ENCODE data around the genes WEE2, LLCFC1, OR2A5 and ARHGEF5.

DNA sequence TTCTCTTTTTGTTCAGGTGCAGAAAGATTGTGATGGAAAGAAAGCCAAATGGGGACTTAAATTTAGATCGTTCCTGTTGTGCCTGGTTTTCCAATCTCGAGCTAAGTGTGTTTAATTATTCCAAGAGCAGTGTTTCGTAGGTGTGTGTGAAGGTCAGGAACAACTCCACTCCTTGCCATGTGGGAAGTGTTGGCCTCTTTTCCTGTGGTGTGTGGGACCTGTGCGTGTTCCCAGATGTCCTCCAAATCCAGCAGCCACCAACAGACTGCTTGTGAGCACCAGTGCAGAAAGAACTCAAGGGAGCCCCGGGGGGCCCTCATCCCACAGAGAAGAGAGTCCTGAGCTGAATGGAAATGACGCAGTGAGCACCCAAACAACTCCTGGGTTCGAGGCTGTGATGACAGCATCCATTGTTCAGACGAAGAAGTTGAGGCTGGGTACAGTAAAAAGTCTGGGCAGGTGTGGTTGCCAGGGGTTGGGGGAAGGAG, 227.7 kb downstream of the TMEM178B start:
- PRO-cap, 2 experiments: no peak in any of the 2 experiments

DNA sequence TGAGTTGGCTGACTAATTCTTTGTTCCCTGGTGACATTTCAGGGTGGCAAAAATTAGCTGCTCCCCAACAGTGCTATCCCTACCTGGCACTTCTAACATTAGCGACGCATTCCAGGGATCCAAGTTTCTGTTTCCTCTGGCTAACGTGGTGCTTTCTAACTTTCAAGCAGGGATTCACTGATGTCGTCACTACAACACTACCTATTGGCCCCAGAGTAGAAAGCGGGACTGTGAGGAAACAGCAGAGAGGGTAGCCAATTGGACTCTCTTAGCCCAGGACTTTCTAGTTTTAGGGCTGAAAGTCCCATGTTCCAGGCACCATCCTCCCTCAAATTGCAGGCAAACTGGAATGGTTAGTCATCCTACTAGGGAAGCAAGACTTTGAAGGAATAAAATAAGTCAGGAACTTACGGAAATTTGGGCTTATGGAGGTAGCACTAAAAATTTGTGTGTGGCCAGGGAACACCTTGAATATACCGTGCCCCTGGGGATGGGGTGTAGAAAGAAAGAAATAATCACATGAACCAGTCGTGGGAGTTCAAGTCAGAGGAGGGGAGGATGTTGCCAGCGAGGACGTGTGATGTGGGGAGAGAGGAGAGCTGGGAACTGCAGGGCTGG, 89.2 kb upstream of the AGK start:
- PRO-cap, 2 experiments: no peak in any of the 2 experiments

GRCh38 chr7:141701446-141702014, 436 bp downstream of the DENND11 start:
- PRO-cap, 2 experiments: peak in 1 of 2 experiments; most common plus-strand start chr7:141701604 (in 1)

DNA sequence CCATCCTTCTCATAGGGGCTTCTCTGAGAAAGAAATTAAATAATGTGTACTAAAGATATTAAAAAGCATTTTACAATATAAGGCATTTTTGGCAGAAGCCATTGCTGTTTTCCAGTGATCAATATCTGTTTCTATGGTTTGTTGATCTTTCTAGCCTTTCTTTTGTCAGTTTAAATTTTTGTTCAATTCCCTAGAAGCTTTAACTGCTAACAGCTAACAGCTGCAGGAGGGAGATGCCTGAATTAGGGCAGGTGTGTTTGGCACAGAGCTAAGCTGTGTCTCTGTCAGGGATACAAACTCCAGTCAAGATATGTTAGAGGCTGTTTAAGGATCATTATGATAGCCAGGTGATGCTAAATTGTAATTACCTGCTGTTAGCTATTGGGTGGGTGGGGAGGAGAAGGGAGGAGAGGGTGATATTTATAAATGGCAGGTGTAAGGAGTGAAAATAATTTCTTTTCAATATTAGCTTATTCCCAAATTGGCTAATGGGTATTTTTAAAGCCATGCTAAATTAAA, at the start of gene WEE2:
WEE2 (plus strand) TSS at position 451 of the 519 bp plus-strand sequence.
- PRO-cap, 2 experiments: no peak in any of the 2 experiments

DNA sequence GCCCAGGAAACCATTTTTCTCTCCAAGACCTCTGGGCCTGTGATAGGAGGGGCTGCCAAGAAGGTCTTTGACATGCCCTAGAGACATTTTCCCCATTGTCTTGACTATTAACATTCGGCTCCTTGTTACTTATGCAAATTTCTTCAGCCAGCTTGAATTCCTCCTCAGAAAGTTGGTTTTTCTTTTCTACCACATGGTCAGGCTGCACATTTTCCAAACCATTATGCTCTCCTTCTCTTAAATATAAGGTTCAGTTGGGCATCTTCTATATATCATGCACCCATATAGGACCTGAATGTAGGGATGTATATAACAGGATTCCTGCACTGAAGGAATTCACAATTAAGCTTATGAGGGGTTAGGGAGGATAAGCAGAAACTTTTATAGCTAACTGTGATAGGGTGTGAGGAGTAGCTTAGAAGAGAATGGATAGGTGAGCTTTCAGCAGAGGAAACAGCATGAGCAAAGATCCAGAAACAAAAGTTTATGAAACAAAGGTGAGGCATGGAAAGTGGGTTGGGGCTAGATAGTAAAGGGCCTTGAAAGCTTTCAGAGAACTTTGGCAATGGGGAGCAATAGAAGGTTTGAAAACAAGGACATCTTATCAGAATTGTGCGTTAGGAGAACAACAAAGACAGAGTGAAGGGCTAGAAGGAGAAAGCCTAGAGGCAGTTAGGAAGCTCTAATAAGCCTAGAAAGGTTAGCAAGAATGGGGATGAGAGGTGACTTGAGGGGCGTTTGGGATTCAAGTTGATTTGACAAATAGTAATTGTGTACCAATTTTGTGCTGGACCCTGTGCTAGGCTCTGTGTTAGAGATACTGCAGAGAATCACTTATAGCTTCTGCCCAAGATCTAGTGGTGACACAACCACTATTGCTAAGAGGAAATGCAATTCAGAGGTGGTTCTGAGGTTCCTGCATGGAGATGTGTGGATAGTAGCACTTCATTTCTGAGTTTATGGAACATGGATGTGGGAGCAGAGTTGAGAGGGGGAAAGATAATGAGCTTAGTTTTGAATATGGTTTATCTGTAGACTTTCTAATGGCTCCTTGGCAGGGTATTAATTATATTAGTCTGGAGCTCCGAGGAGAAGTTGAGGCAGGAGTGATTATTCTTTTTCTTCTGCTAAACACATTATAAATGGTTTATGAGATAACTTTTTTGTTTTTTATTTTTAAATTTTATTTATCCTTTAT, 2.9 kb upstream of the TAS2R3 start:
- PRO-cap, 2 experiments: no peak in any of the 2 experiments

- PRO-cap, 2 experiments: no peak in any of the 2 experiments
These were observed 62.4 kb upstream of the PRSS58 start for GRCh38 chr7:142320078-142320781.

DNA sequence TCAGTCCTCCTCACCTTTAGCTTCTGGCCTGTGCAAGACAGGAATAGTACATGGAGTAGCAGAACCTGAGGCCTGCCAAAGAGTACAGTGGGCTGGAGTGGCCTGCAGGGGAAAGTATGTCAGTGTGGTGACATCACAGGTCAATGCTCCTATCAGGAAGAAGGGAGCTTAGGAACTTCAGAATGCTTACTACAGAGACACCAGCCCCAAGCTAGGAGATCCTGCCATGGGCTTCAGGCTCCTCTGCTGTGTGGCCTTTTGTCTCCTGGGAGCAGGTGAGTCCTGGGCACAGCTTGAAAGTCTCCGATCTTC, 133.8 kb upstream of the PRSS58 start:
- PRO-cap, 2 experiments: no peak in any of the 2 experiments

DNA sequence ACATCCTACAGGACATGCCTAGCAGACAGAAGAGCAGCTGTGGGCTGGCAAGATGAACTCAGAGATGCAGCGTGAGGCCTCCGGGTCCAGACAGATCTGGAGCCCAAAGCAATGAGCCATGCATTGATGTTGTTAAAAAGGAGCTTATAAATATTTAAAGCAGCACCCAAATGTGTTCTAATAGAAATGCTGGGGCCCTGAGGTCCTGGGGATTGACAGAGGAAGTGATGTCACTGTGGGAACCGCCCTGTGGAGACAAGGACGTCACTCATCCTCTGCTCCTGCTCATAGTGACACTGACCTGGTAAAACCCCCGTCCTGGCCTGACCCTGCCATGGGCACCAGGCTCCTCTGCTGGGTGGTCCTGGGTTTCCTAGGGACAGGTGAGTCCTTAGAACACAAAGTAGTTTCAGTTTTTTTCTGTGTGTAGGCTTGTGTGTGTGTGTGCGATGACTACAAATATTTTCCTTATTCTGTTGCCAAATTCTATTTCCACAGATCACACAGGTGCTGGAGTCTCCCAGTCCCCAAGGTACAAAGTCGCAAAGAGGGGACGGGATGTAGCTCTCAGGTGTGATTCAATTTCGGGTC, 197.1 kb upstream of the PRSS58 start:
- PRO-cap, 2 experiments: no peak in any of the 2 experiments

DNA sequence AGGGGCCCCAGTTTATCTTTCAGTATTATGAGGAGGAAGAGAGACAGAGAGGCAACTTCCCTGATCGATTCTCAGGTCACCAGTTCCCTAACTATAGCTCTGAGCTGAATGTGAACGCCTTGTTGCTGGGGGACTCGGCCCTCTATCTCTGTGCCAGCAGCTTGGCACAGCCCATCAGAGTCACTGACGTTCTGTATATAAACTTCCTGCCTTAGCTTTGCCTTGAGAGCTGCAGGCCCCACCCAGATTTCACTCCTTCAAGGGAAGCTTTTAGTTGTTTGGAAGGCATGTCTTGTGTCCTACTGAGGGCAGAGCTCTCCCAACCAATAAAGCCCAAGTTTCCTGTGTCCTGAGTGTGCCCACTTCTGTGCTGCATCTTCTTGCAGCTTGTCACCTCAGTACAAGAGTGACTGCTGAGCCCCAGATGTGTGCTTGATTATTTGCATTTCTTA, 242.5 kb upstream of the PRSS58 start:
- PRO-cap, 2 experiments: peak in 1 of 2 experiments; most common minus-strand start position 185 of the sequence (in 1)

DNA sequence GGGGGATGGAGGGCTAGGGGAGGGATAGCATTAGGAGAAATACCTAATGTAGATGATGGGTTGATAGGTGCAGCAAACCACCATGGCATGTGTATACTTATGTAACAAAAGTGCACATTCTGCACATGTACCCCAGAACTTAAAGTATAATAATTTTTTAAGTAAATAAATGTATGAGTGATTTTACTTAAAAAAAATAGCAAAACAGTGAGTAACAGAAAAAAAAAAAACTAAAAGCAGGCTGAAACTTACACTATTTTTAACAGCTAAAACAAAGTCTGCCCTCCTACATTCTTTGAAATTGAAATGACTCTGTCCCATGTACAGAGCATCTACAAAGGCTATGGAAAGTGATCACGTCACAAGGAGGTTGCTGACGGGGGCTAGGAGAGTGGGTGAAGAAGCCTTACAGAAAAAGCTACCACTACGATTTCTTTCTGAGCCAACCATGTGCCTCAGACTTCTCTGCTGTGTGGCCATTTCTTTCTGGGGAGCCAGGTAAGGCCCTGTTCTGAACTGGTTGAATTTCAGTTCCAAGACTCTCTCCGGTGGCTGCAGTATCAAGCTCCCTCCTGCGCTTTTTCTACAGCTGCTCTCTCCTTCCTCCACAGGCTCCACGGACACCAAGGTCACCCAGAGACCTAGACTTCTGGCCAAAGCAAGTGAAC, 112.7 kb upstream of the PRSS1 start:
- PRO-cap, 2 experiments: no peak in any of the 2 experiments

DNA sequence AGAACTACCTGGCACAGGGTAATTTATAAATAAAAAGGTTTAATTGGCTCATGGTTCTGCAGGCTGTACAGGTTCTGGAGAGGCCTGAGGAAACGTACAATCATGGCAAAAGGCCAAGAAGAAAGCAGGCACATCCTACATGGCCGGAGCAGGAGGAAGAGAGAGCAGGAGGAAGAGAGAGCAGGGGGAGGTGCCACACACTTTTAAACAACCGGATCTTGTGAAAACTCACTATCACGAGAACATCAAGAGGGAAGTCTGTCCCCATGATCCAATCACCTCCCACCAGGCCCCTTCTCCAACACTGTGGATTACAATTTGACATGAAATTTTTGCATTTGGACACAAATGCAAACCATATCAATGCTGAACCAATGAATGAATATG, 6.1 kb downstream of the TRPV5 start:
- PRO-cap, 2 experiments: no peak in any of the 2 experiments

- PRO-cap, 2 experiments: no peak in any of the 2 experiments
These were observed 950 bp upstream of the LLCFC1 start for GRCh38 chr7:142938323-142938744.

DNA sequence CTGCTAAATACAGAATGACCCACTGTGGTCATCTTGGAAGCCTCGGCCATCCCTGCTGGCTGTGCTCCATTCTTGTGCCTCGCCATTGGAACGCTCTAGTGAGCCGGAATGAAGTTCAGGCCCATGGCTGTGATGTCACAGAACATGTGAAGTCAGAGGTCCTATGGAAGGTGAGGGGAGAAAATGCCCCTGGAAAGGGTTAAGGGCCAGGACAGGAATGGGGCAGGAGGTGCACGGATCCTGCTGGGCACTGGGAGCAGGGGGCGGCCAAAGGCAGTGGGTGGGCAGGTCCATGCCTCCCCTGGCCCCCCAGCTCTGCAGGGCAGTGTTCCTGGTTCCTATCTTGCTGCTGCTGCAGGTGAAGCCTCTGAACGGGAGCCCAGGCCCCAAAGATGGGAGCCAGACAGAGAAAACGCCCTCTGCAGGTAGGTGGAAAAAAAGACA, at the start of gene LLCFC1:
LLCFC1 (plus strand) TSS at position 155 of the 444 bp plus-strand sequence.
- PRO-cap, 2 experiments: no peak in any of the 2 experiments

GRCh38 chr7:143389630-143390252, 8.6 kb downstream of the ZYX start:
- PRO-cap, 2 experiments: no peak in any of the 2 experiments

- PRO-cap, 2 experiments: peak in 1 of 2 experiments; most common plus-strand start chr7:143434932 (in 1); most common minus-strand start chr7:143434808 (in 1)
These were observed 8.6 kb upstream of the TAS2R60 start for GRCh38 chr7:143434614-143435005.

- PRO-cap, 2 experiments: no peak in any of the 2 experiments
These were observed 4.5 kb downstream of the OR6B1 start for GRCh38 chr7:144004637-144005051.

- PRO-cap, 2 experiments: no peak in any of the 2 experiments
These were observed at the start of gene OR2A5 for GRCh38 chr7:144048770-144049053. Gene OR2A5, plus strand, starts transcription at chr7:144048948.

DNA sequence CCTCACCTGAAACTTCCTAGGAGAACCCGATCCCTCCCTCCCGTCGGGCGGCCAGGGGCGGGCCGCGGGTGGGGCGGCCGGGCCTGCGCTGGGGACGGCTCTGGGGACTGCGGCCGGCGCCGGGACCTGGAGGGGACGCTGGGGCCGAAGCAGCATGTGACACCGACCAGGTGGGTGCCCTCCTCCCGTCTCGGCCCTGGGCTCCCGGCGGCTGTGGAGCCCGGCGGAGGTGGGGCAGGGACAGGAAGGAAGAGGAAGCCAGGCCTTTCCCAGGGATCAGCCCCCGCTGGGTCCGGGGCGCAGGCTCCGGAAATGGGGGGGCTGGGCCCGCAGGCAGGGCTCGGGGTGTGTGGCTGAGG, at the start of gene ARHGEF5:
ARHGEF5 (plus strand) TSS at position 71 of the 359 bp plus-strand sequence.
- PRO-cap, 2 experiments: no peak in any of the 2 experiments

DNA sequence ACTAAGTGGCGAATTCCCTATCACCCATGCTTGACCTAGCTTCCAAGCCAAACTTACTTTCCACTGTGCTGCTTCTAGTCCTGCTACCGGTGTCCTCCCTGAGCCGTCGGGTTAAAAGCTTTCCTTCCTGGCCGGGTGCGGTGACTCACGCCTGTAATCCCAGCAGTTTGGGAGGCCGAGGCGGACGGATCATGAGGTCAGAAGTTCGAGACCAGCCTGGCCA, 332 bp upstream of the TPK1 start:
- PRO-cap, 2 experiments: peak in 1 of 2 experiments; most common minus-strand start position 113 of the sequence (in 1)

DNA sequence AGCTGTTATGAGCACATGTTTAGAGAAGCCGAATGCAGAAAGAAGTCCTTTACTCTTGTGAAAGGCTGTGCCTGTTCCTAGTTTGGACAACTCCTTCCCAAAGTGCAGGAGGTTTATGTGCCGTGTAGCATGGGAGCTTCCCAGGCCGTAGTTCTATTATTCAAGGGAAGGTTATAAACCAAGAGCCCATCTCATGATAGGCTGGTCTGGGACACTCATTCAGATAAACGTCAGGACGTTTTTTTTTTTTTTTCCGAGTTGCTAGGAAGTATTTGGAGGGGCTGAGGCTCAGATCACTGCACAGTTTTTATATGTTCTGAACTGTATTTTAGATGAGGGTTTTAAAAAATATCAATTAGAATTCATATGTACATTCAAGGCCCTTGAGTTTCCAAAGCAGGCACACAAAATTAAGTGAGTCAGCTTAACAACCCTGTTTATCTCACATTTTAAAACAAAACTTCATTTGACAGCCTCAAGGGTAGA, 593.0 kb upstream of the CNTNAP2 start:
- PRO-cap, 2 experiments: no peak in any of the 2 experiments